ENCODE data around the genes PLPPR2 and EPOR.

DNA sequence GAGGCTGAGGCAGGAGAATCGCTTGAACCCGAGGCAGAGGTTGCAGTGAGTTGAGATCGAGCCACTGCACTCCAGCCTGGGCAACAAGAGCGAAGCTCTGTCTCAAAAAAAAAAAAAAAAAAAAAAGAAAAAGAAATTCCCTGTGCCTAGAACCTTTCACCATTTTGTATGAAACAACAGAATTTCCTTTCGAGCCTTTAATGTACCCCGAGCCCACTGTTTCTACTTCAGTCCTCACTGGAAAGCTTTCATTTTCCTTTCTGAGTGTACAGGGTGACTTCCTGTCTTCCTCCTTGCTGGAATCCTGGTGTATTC lies 39.9 kb downstream of the DNM2 start:
- RRBS: no CpG with 5 or more reads among the region's 6 CpGs

DNA sequence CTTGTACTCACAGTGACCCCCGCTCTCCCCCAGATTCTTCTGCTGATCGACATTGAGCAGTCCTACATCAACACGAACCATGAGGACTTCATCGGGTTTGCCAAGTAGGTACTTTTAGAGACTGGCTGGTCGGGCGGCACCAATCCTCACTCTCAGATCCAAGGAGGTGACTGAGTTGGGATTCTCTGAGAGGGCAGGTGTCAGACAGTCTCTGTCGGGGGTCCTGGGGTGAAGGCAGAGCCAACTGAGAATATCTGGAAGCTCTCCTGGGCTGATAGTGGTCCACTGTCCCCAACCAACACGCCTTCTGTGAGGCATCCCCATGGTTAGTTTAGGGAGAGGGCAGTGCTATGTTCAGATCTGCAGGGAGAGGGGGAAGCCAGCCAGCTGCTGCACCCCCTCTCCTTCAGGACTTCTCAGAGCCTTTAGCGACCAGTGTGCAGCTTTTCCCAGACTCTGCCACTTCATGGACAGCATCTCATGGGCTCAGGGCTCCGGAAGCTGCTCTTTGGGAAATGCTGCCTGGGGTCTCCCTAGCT lies 33.7 kb downstream of the TMED1 start:
- RRBS: no CpG with 5 or more reads among the region's 10 CpGs

- RRBS: no CpG with 5 or more reads among the region's 10 CpGs
Measured at GRCh38 chr19:10803404-10804053, 32.5 kb downstream of the TMED1 start.

DNA sequence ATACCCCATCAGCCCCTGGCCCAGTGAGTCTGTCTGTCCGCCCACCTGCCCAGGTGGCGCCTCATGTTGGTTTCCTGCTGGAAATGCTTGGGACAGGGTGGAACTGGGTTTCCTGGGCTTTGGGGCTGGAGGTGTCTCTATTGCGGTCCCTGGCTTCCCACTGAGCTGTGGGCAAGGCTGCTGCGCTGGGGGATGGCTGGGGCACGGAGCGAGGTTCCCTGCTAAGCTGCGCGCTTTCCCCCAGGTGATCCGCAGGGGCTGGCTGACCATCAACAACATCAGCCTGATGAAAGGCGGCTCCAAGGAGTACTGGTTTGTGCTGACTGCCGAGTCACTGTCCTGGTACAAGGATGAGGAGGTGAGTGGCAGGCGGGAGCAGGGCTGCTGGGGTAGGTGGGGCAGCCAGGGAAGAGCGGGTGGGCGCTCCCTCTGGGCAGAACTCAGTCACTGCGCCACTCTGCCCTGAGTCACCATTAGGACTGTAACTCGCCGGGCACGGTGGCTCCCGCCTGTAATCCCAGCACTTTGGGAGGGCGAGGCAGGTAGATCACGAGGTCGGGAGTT lies 23.9 kb downstream of the TMED1 start:
- RRBS: no CpG with 5 or more reads among the region's 22 CpGs

DNA sequence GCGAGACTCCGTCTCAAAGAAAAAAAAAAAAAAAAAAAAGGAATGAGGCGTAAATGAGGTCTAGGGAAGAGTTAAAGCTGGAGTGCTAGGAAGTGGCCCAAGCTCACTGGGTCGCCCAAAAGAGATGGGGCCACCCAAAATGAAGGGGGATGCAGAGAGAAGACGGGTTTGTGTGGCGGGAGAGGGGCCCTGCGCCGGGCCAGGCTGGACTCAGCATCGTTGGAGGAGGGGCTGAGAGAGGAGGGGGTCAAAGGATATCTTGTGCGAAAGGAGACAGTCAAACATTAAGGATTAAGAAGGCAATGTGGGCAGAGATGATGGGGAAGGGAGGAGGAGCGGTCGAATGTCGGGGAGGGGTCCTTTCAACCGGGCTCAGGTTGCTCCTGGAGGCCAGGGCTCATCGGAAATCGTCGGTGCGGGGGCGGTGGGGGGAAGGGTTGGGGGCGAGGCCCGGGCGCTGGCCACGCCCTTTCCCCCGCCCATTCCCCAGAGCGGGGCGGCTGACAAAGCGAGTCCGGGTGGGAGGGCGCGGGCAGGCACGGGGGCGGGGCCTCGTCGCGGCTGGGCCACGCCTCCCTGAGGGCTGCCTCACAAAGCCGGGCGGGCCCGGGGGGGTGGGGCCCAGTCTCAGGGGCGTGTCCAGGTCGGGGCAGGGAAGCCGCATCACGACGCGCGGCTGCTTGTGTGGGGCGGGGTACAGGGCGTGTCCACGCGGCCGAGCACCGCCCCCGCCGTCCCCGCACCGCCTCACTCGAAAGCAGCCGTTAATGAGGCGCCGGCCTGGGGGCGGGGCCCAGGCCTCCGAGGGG lies 674 bp upstream of the CARM1 start:
- RRBS: 1% methylated on average over 21 of the region's 62 CpGs

DNA sequence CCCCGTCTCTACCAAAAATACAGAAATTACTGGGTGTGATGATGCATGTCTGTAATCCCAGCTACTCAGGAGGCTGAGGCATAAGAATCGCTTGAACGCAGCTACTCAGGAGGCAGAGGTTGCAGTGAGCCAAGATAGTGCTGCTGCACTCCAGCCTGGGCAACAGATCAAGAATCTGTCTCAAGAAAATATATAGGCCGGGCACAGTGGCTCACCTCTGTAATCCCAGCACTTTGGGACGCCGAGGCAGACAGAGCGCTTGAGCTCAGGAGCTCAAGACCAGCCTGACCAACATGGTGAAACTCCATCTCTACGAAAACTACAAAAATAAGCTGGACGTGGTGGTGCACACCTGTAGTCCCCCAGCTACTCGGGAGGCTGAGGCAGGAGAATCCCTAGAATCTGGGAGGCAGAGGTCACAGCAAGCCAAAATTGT lies 26.7 kb downstream of the YIPF2 start:
- RRBS: no CpG with 5 or more reads among the region's 10 CpGs

DNA sequence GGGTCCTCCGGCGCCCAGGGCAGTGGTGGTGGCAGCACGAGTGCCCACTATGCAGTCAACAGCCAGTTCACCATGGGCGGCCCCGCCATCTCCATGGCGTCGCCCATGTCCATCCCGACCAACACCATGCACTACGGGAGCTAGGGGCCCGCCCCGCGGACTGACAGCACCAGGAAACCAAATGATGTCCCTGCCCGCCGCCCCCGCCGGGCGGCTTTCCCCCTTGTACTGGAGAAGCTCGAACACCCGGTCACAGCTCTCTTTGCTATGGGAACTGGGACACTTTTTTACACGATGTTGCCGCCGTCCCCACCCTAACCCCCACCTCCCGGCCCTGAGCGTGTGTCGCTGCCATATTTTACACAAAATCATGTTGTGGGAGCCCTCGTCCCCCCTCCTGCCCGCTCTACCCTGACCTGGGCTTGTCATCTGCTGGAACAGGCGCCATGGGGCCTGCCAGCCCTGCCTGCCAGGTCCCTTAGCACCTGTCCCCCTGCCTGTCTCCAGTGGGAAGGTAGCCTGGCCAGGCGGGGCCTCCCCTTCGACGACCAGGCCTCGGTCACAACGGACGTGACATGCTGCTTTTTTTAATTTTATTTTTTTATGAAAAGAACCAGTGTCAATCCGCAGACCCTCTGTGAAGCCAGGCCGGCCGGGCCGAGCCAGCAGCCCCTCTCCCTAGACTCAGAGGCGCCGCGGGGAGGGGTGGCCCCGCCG lies 6.7 kb downstream of the YIPF2 start:
- RRBS: 95% methylated on average over 3 of the region's 43 CpGs

- RRBS: no CpG with 5 or more reads among the region's 15 CpGs
Measured at GRCh38 chr19:11012727-11013067, 51.9 kb downstream of the SMARCA4 start.

- RRBS: no CpG with 5 or more reads among the region's 14 CpGs
Measured at GRCh38 chr19:11018610-11019139, 57.8 kb downstream of the SMARCA4 start.

- RRBS: no CpG with 5 or more reads among the region's 12 CpGs
Measured at GRCh38 chr19:11035346-11035956, 53.8 kb upstream of the LDLR start.

DNA sequence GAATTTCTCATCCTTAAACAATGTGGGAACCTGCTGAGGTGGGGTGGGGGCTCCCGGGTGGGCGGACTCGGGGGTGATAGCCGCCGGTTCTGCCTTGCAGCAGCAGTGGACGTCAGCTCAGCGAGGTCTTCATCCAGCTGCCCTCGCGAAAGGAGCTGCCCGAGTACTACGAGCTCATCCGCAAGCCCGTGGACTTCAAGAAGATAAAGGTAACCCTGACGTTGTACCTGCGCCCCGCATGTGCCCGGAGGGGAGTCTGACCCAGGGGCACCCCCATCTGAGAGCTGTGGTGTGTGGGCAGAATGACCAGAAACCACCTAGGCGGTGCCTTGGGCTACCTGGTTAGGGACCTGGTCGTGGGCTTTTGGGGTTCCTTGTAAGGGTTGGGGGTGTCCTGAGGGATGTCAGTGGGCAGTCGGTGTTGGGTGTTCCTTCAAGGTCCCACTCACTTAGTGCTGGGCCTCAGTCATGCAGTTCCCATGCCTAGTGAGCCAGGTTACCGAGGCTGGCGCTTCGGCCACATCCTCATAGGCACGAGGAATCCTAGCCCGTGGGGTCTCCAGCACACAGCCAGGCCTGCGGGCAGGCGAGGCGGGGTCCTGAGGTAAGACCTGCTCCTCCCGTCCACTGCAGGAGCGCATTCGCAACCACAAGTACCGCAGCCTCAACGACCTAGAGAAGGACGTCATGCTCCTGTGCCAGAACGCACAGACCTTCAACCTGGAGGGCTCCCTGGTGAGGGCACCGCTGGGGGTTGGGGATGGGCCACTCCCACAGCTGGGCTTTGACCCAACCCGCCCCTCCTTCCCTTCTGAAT lies 30.9 kb upstream of the LDLR start:
- RRBS: no CpG with 5 or more reads among the region's 37 CpGs

GRCh38 chr19:11088369-11088909 lies 824 bp upstream of the LDLR start:
- RRBS: no CpG with 5 or more reads among the region's 5 CpGs

DNA sequence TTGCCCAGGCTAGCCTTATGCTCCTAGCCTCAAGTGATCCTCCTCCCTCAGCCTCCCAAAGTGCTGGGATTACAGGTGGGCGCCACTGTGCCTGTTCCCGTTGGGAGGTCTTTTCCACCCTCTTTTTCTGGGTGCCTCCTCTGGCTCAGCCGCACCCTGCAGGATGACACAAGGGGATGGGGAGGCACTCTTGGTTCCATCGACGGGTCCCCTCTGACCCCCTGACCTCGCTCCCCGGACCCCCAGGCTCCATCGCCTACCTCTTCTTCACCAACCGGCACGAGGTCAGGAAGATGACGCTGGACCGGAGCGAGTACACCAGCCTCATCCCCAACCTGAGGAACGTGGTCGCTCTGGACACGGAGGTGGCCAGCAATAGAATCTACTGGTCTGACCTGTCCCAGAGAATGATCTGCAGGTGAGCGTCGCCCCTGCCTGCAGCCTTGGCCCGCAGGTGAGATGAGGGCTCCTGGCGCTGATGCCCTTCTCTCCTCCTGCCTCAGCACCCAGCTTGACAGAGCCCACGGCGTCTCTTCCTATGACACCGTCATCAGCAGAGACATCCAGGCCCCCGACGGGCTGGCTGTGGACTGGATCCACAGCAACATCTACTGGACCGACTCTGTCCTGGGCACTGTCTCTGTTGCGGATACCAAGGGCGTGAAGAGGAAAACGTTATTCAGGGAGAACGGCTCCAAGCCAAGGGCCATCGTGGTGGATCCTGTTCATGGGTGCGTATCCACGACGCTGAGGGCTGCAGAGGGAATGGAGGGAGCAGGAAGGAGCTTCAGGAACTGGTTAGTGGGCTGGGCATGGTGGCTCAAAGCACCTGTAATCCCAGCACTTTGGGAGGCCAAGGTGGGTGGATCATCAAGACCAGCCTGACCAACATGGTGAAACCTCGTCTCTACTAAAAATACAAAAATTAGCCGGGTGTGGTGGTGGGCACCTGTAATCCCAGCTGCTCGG lies 24.1 kb downstream of the LDLR start:
- RRBS: no CpG with 5 or more reads among the region's 37 CpGs

DNA sequence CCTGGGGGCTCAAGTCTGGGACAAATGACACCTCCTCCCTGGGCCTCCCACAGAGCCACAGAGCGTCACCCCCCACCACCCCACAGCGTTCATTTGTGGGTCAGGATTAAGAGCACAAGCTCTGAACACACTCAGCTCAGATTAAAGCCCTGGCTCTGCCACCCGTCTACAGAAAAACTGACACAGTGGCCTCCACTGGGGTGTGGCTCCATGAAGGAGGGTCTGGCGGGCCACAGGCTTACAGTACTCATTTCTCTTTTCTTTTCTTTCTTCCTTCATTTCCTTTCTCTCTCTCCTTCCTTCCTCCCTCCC lies 16.3 kb downstream of the SPC24 start:
- RRBS: no CpG with 5 or more reads among the region's 4 CpGs

- RRBS: 94% methylated on average over 2 of the region's 14 CpGs
Measured at GRCh38 chr19:11216773-11217261, 19.5 kb upstream of the KANK2 start.

DNA sequence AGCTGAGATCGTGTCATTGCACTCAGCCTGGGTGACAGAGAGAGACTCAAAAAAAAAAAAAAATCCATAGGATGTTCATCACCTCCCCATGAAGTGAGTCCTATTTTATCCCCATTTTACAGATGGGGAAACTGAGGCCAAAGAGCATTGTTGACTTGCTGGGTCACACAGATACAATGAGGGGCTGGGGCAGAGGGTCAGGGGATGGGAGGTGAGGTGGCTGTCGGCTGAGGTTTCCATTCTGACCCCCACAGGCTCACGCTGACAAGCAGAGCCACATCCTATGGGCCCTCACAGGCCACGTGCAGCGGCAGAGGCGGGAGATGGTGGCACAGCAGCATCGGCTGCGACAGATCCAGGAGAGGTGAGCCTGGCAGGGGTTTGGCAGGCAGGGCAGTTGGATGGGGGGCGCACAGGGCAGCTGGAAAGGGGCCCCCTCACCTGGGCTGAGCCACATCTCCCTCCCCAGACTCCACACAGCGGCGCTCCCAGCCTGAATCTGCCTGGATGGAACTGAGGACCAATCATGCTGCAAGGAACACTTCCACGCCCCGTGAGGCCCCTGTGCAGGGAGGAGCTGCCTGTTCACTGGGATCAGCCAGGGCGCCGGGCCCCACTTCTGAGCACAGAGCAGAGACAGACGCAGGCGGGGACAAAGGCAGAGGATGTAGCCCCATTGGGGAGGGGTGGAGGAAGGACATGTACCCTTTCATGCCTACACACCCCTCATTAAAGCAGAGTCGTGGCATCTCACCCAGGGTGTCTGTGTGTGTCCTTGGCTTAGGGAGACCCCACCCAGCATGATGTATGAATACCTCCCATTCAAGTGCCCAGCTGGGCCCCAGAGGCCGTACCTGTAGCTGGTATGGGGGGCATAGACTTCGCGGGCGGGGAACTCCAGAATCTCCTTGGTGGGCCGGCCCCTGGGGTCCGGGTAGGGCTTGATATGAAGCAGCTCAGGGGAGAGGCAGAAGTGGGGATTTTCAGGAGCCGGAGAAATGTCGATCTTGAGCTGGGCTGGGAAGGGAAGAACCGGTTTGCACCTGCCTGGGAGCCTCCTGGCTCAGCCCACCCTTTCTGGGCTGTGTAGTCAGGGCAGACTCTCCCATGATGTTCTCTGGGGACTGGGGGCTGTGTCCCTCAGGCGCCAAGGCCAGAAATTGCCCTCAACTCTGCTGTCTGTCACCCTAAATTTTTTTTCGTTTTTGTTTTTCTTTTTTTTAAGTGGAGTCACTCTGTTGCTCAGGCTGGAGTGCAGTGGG lies 2.2 kb downstream of the ANGPTL8 start:
- RRBS: 75% methylated on average over 3 of the region's 29 CpGs

- RRBS: 66% methylated on average over 3 of the region's 11 CpGs
Measured at GRCh38 chr19:11251649-11252339, 10.5 kb downstream of the DOCK6 start.

- RRBS: no CpG with 5 or more reads among the region's 4 CpGs
Measured at GRCh38 chr19:11253382-11253626, 9.0 kb downstream of the DOCK6 start.

- RRBS: 5% methylated on average over 25 of the region's 63 CpGs
Measured at GRCh38 chr19:11355040-11355994, at the start of gene PLPPR2. PLPPR2 (plus strand) TSS chr19:11355432.

DNA sequence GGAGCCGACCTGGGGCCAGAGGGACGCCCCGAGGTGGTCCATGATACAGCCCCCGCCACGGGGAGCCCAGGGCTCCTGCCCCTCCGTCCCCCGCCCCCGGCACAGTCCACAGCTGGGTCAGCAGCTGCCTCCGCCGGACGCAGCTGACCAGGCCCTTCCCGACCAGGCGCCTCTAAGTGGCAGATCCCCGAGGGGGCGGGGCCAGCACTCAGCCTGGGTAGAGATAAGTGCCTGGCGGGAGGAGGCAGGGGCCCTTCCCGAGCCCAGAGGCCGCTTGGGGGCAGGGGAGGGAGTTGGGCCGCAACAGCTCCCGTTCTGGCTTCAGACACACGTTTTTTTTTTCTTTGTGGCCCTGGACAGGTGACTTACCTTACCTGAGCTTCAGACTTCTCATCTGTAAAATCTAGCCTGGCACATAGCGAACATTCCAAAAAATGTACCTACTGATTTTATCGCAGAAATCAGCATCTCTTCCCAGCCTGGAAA lies at the start of gene EPOR:
TSS of gene EPOR (minus strand) at position 149 of the 486 bp plus-strand sequence.
- RRBS: 10% methylated on average over 2 of the region's 23 CpGs